Body of pancreas (tissue), 2 donors: Measurements from ENCODE around the gene TMTC1.

DNA sequence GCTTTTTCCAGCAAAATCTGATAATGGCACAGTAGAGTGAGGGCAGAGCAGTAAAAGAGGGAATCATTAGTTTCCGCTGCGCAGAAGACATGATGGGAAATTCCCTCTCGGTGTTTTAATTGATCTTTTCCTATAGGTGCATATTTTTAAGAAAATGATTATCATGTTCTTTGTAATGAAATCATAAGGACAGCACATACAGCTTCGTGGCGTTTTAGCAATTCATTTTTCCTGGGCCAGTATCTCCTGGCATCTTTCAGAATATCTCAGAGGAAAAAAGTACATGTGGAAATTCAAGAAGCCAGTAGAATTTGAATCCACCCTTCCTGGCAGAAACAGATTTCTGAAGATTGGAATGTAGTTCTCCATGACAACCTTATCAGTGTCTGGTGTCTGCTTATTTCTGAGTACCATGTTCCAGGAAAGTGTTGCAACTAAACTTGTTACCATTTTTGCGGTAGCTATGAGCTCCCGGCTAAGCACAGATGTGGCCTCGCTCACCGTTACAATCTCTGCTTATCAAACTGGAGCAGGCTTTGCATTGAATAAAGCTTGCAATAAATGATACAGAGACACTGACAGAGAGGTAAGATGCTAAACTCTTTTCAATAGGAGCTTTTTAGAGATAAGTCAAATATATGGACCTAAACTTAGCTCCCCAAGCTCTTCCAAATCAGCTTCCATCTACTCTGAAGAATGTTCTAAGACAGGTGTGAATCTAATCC lies 12.9 kb upstream of the ITPR2 start:
- PRO-cap, result no peak
- RAMPAGE, long total RNA, 2 experiments, result no peak in any of the 2 experiments

DNA sequence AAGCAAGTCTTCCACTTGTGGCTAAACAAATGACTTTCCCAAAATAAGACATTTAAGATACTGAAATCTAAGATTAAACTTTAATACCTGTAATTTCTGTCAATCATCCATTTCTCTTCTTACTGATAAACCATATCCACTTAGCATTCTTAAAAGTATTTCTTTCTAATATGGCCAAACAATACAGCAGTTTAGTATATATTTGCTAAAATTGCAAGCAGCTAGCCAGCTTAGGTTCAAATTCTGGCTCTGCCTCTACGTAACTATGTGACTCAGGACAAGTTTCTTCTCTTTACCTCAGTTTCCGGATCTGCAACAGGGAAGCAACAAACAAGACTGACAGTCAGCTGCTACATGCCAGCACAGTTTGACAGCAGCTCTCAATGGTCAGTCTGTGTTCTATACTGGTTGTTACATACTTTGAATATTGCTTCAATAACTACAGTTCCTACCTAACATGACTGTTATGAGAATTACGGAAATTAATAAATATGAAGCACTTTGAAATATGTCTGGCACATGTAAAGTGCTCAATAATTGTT lies 1.9 kb downstream of the INTS13 start:
- PRO-cap, result no peak
- RAMPAGE, long total RNA, 2 experiments, result no peak in any of the 2 experiments

DNA sequence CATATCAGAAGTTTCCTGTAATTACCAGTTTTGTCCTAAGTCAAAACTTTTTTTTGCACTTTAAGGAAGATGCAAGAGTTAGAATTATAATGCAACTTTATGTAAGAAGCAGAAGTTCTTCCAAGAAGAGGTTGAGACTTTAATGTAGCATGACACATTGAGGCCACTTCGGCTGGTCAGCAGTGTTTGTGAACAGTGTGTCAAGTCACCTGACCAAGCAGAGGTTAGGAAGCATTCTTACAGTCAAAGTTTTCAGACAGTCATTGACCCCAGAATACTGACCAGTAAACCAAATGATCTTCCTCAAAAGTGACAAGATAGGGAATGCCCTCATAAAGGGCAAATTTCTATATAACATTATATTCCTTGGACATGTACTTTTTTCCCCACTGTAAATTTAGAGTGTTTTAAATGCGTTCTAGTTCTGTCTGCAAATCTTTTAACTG lies 15.2 kb downstream of the FGFR1OP2 start:
- PRO-cap, result no peak
- RAMPAGE, long total RNA, 2 experiments, result no peak in any of the 2 experiments

DNA sequence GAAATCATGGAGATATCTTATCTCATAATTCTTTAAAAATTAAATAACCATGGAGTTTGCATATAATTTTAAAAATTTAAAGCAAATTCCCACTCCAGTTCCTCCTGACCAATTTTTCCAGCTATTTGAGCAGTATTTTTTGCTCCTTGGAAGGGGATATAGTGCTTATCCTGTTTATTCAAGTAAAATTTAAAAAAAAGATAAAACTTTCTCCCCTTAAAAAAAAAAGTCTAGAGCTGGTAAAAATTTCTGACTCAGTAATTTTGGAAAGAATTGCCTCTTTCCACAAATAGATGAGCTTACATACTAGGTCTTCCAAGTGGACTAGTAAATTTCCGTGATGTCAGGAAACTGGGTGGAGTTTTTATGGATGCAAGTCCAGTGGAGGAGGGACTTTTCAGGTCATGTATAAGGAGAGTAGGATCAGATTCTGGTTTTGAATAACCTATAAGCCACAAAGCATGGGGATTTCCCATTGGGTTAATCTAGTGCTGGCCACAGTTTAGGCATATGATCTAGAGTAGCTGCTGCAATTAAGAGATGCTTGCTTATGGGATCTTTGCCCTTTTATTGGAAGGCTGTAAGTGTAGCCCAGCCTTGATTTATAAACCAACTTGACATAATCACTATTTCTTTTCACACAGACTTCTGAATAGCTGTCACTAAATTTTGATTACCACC lies 33.7 kb downstream of the STK38L start:
- PRO-cap, result no peak
- RAMPAGE, long total RNA, 2 experiments, result no peak in any of the 2 experiments

DNA sequence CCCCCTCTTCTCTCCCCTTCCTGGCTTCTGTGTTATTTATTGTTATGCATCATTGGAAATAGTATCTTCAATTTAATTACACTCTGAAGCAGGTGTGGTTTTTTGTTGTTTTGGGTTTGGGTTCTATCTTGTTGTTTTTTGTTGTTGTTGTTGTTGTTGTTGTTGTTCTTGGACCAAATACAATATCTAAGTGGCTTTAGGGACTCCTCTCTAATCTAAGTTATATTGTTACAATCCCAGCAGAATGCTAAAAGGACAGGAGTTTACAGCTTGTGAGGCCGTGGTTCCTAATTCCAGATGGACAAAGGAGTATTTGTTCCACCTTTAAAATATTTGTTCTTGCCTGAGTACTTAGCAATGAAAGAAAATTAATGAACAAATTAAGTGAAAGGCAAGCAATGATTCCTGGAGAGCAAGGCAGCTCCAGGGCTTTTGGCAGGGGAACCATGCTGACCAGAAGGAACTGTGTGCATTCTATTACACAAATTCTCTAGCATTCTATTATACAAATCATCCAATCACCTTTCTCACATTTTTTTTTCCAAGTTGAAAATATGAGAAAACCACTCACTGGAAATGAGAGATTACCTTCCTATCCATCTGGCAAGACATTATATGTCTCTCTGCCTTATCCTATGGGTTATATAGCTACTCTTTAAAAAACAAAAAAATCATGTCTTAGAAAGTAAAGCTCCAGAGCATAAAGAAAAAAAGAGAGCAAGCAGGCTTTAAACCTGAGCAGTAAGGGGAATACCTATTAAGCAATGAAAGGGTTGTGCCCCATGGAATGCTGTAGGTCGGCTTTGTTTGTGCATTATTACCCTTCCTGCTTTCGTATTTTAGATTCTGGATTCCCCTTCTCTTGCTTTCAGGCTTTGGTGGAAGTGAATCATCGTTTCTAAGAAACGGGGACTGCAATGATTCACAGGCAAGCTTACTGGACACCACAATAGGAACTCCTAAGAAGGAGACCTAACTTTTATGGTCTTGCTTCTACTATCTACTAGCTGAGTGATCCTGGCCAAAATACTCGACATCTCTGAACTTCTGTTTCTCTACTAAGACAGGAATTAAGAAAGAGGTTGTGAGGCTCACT lies 1.7 kb upstream of the BMAL2 start:
- PRO-cap, result no peak
- RAMPAGE, long total RNA, 2 experiments, result no peak in any of the 2 experiments

DNA sequence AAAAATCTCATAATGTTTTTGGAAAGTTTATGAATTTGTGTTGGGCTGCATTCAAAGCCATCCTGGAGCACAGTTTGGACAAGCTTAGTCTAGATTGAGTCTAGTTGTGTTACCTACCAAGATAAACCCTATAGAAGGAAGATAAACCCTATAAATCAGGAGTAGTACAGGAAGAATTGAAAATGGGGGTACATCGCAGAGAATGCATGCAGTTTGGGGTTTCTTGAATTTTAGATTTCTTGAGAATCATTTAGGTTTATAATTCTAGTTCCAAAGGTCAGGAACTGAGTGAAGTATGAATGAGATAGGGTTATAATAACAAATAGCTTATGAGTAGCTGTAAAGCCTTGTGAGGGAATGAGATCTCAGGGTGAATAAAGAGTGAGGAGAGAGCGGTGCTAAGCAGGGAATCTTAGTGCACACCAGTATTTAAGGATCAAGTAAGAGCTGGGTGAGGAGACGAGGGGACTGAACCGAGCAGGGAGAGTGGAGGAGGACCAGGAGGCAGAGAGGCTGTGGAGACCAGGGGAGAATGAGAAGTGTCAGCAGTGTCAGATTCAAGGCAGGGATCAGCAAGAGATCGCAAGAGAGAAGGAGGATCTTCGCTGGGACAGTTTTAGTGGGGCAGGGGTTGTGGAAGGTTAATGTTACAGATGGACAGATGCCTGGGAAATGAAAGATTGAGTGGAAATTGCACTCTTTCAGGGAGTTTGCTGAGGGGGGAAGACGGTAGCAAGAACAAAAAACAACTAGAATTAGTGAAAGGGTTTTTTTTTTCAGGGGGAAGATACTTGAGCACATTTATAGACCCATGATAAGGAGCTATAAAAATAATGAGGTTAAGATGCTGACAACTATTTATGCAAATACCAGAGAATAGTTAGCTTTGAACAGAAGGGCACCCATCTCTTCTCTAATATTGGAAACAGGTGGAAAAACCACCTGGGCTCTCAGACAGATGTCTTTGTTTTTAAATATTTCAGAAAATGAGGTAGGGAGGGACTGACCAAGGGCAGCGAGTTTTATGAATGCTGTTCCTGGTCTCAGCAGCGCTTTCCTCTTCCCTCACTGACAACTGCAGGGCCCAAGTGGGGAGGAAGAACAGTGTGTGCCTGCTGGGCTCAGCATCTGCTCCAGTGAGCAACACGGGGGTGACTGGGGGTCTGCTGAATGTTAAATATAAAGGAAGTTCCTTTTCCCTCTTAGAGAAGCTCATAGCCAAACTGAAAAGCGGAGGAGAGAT lies 46.8 kb downstream of the BMAL2 start:
- PRO-cap, result no peak
- RAMPAGE, long total RNA, 2 experiments, result no peak in any of the 2 experiments

GRCh38 chr12:27562019-27562242 lies 37.9 kb downstream of the PPFIBP1 start:
- PRO-cap, result no peak
- RAMPAGE, long total RNA, 2 experiments, result no peak in any of the 2 experiments

- PRO-cap, result no peak
- RAMPAGE, long total RNA, 2 experiments, result no peak in any of the 2 experiments
Measured at GRCh38 chr12:27711228-27711874, 719 bp downstream of the MRPS35 start.

DNA sequence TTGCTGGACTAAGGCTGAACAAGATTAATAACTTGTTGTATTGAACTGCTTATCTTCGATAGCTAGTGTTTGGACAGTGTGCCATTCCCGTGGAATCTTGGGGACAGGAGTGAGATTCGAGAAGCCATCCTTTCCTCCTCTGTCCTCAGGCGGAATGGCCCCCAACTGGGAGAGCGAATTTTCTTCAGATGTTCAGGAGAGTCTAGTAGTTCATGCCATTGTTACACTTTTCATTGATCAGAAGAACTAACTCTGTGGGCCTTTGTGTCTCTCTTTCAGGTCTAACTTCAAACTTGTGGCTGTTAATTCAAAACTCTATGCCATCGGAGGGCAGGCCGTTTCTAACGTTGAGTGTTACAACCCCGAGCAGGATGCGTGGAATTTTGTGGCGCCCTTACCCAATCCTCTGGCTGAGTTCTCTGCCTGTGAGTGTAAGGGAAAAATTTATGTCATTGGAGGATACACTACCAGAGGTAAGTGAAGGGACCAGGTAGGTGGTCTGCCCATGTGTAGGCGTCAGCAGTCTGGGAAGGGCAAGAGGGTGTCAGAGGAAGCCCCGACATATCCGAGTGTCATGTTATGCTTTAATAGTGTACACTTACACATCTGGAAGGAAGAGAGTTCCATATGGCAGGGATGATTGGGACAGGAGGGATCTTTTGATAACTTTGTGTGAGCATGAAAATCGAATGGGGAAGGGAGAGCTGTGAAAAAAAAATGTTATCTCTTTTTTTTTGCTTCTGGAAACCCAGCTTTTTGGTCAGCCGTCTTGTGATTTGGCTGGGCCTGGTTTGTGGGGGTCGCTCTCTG lies 11.6 kb upstream of the MANSC4 start:
- PRO-cap, result no peak
- RAMPAGE, long total RNA, 2 experiments, result no peak in any of the 2 experiments

- PRO-cap, result no peak
- RAMPAGE, long total RNA, 2 experiments, result start-site peak on the plus strand in 1 of 2 experiments, at chr12:28243099-28243138 at its widest, 6 reads per replicate
Measured at GRCh38 chr12:28242822-28243598, 52.8 kb downstream of the CCDC91 start.

- PRO-cap, result no peak
- RAMPAGE, long total RNA, 2 experiments, result no peak in any of the 2 experiments
Measured at GRCh38 chr12:28248593-28249197, 58.4 kb downstream of the CCDC91 start.

DNA sequence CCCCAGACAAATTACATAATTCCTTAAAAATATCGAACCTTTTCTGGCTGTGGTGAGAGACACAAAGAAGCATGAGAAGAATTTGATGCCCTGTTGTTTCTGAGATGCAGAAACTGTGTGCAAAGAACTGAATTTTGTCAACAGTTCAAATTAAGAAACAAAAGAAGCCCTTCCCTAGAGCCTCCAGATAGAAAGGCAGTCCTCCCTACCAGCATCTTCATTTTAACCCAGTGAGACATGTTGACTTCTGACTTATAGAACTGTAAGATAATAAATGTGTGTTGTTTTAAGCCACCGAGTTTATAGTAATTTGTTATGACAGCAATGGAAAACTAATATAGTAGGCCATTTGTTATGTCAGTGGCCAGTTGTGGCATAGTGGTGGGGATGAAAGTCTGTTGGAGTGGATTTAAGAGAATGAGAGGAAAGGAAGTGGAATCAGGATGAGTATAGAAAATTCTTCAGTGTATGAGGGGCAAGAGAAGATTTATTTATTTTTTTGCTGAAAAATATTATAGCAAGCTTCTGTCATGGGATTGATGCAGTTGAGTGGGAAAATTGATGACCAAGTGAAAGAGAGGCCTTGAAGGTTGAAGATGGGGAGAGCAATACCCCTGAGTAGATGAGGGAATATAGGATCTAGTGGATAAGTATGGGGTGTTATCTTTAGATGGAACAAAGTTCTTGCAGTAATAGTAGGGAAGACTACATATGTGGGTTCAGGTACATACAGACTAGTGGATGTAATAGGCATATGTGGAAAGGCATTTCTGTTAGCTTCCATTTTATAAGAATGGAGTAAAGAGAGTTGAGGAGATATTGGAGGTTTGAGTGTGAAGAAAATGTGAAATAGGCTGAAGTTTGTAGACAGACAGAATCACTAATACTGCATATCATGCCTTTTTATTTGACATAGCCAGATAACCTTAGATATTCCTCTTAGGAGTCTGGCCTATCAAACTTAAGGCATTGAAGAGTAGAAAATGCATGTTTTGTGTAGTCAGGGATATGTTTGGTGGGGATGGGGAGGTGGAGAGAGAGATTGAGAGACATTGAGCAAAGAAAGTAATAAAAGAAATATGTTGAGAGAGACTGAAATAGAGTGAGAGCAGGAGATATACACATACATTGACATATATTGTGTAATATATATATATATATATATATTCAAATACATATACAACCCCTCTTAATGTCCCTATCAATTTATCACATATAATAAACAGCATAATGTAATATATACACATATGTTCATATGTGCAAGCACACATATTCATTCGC lies 152.2 kb downstream of the CCDC91 start:
- PRO-cap, result no peak
- RAMPAGE, long total RNA, 2 experiments, result start-site peak on the plus strand in 1 of 2 experiments, centred at position 900 of the sequence, 6 reads per replicate

DNA sequence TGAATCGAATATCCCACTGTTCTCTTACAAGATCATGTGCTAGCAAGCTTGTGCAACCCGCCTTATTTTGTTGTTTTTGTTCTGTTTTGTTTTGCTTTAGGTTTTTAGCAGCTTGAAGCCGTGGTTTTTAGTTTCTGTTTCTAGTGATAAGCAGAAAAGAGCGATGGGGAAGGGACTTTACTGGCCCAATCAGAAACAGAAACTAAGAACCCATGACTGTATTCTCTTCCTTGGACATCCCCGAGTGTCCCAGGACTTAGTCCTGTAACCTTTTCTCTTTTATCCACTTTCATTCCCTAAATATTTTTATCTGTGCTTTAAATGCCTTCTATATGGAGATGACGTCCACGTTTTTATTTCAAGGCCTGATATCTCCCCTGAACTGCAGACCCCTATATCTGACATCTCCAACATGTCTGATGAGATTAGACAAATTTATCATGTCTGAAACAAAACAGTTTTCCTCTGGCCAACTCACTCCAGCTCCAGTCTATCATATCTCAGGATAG lies 353.1 kb downstream of the CCDC91 start:
- PRO-cap, result no peak
- RAMPAGE, long total RNA, 2 experiments, result no peak in any of the 2 experiments

DNA sequence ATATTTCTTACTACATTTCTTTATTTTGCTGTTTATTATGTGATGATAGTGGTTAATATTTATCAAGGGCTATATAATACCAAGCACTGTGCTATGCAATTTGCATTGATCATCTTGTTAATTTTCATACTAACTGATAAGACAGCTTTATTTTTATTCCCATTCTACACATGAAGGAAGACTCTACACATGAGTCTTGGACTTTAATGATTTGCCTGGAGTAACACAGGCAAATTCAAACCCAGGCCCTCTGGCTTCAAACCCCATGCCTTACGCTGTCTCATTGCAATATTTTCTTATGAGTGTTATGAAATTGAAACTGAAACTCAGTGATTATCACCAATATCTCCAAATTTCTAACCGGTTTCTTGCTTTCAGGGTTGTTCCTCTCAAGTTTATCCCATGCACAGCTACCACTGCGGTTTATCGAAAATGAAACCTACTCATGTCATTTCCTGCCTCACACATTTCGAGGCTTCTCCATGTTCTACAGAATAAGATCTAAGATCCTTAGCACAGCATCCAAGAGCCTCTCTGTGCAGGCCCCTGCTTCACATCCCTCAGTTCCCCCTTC lies 45.7 kb upstream of the FAR2 start:
- PRO-cap, result no peak
- RAMPAGE, long total RNA, 2 experiments, result no peak in any of the 2 experiments

- PRO-cap, result no peak
- RAMPAGE, long total RNA, 2 experiments, result no peak in any of the 2 experiments
Measured at GRCh38 chr12:29153040-29153842, 4.2 kb downstream of the FAR2 start.

DNA sequence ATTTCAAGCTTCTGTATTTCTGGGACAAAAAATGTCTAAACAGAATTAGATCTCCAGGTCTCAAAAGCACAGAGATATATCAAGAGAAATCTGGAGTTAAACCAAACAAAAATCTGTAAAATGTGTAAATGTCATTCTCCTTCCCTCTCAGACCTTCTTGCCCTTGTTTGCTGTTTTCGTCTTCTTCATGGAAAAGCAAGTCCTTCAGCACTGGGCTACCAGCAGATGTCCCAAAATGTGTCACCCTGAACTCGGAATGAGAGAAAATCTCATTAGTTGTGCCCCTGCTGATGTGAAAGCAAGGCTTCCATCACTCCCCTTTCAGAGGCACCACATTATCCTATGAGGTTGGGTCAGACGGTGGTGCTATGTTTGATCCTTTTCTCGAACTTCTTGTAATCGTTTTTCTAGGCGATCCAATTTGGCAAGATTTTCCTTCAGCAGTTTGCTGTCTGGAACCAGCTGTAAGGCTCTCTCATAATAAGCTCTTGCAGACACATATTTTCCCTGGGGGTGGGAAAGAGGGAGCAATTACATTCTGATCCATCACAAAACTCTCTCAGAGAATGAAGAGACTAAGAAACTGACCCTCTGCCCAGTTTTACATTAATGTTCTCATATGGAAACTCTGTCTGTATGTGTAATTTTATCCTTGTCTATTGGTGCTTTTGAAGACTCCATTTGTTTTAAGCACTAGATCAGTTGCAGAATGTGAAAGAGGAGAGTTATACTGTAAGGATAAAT lies 9.2 kb upstream of the OVCH1 start:
- PRO-cap, result no peak
- RAMPAGE, long total RNA, 2 experiments, result no peak in any of the 2 experiments

- PRO-cap, result no peak
- RAMPAGE, long total RNA, 2 experiments, result no peak in any of the 2 experiments
Measured at GRCh38 chr12:29578107-29578423, 80.6 kb upstream of the OVCH1 start.

GRCh38 chr12:29583025-29583772 lies 85.7 kb upstream of the OVCH1 start:
- PRO-cap, result no peak
- RAMPAGE, long total RNA, 2 experiments, result no peak in any of the 2 experiments

DNA sequence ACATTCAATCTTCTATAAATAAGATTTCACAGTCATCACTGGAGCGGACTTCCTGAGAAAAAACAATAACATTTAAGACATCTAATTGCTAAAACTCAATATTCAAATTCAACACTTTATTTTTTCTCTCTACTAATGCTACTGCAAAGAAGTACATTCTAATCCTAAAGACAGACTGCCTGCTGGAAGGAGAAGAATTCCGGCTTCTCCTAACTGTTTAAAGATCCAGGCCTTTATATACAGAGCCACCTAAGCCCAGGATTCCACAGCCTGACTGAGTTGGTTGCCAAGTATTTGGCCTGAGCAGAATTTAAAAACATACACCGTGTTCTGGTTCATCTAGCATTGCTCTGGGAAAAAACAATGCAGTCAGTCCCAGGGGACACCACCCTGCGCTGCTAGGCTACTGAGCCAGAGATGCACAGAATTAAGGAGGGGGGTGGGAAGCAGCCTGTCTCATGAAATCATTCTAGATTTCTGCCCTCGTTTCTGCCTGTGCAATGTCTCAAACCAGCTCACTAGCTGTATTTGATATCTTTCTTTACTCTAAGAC lies 57.9 kb downstream of the TMTC1 start:
- PRO-cap, result no peak
- RAMPAGE, long total RNA, 2 experiments, result no peak in any of the 2 experiments

DNA sequence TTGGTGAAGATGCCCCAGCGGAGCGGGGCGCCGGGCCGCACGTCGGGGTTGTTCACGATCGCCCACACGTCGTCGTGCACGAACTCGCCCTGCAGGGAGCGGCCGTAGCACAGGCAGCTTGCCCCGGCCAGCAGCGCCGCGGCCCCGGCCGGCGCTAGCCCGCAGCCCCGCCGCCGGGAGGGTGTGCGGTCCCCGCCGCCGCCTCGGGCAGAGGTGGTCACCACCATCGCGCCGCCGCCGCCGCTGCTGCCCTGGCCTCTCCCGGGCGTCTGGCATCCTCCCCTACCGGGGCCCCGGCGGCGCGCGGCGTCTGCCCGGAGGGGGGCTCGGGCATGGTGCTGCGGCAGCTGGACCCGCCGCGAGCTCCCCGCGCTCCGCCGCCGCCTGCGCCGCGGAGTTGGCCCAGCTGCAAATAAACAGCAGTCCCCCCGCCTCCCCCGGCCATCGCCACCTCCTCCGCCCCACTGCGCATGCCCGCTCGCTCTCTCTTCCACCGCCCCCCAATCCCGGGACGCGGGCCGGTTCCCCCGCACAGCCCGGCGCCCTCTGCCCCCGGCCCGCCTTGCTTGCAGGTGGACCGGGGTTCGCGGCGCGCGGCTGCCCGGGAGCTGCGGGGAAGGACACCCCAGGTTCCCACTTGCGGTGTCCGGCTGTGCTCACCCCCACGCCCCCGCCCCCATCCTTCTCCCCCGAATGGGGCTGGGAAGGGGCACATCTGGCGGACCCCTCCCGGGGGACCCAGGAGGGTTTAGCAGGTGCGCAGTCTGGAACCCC lies at the start of gene TMTC1:
Gene TMTC1, minus strand, starts transcription at position 418 of the 774 bp plus-strand sequence.
- PRO-cap, result unidirectional peak, minus-strand start at position 386 of the sequence
- RAMPAGE, long total RNA, 2 experiments, result no peak in any of the 2 experiments